Right lobe of liver (tissue), 4 donors: ENCODE measurements around the genes DIDO1, CHRNA4 and EEF1A2.

DNA sequence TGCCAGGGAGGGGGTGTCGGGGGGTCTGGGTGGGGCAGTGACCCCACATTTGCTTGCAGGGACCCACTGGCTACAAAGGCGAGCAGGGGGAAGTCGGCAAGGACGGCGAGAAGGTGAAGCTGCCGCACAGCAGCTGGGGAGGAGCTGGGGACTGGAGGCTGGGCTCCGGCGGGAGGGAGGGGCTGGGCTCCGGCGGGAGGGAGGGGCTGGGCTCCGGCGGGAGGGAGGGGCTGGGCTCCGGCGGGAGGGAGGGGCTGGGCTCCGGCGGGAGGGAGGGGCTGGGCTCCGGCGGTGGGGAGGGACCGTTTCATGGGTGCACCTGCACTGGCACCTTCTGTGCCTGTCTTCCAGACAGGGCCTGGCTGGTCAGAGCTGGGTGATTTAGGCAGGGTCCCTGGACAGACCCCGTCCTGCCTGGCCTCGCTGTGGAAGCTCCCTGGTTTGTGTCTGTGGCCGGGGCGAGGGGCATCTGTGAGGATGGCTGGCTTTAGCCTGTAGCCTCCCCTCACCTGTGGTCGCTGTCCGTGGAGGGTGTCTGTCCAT is 8.1 kb downstream of the COL9A3 start:
- PRO-cap, 4 experiments = peak in 1 of 4 experiments; most common minus-strand start position 153 of the sequence (in 1)
- RAMPAGE, long total RNA, 2 experiments = no peak in any of the 2 experiments

- PRO-cap, 4 experiments = no peak in any of the 4 experiments
- RAMPAGE, long total RNA, 2 experiments = no peak in any of the 2 experiments
Observed at GRCh38 chr20:62835941-62836810, 19.3 kb downstream of the COL9A3 start.

- PRO-cap, 4 experiments = no peak in any of the 4 experiments
- RAMPAGE, long total RNA, 2 experiments = no peak in any of the 2 experiments
Observed at GRCh38 chr20:62844208-62845204, 17.1 kb downstream of the TCFL5 start.

DNA sequence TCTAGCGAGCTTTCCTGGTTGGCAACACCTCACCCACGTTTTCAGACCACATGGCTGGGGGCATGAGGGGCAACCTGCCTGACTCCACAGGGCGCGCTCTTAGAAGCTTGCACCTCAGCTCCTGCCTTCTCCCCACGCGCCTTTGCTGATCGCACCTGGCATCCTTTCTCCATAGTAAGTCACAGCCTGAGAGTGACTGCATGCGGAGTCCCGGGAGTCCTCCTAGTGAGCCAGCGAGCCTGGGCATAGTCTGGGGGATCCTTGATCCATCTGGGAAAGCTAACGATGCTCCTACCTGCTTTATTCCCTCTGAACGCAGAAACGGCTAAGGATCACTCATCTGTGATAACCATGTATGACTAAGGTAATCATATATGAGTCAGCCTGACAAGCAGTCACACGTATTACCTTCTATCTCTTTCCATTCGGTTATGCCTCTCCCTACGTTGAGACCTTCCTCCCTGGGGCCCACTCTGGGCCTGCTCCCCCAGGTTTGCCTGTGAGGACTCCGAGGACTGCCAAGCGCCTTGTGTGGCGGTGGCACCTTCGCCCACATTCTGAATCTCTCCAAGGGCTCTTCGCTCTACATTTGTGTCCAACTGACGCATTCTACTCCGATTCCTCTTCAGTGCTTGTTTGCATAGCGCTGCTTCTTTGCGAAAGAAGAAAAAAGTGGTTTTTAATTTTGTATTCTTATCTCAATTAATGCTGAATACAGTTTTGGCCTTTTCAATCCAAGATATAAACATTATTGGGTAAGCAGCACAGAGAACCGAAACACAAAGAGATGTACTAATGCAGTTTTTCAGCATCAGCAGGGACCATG is 4.4 kb downstream of the TCFL5 start:
- PRO-cap, 4 experiments = no peak in any of the 4 experiments
- RAMPAGE, long total RNA, 2 experiments = no peak in any of the 2 experiments

GRCh38 chr20:62904891-62905437 is 21.3 kb downstream of the DIDO1 start:
- PRO-cap, 4 experiments = no peak in any of the 4 experiments
- RAMPAGE, long total RNA, 2 experiments = no peak in any of the 2 experiments

- PRO-cap, 4 experiments = peak in 2 of 4 experiments; most common minus-strand start chr20:62910555 (in 1)
- RAMPAGE, long total RNA, 2 experiments = no peak in any of the 2 experiments
Observed at GRCh38 chr20:62910497-62911495, 15.5 kb downstream of the DIDO1 start.

GRCh38 chr20:62926366-62927095 is at the start of gene DIDO1:
Gene DIDO1, minus strand, starts transcription at chr20:62926505.
- PRO-cap, 4 experiments = peak in 4 of 4 experiments; most common plus-strand start chr20:62926636 (in 4); most common minus-strand start chr20:62926505 (in 4)
- RAMPAGE, long total RNA, 2 experiments = start-site peak on the minus strand in 2 of 2 experiments, at chr20:62926471-62926513 at its widest, 65 to 108 reads per replicate

- PRO-cap, 4 experiments = no peak in any of the 4 experiments
- RAMPAGE, long total RNA, 2 experiments = no peak in any of the 2 experiments
Observed at GRCh38 chr20:62927096-62927465, 776 bp upstream of the DIDO1 start.

- PRO-cap, 4 experiments = no peak in any of the 4 experiments
- RAMPAGE, long total RNA, 2 experiments = no peak in any of the 2 experiments
Observed at GRCh38 chr20:62939174-62939617, 1.2 kb downstream of the GID8 start.

DNA sequence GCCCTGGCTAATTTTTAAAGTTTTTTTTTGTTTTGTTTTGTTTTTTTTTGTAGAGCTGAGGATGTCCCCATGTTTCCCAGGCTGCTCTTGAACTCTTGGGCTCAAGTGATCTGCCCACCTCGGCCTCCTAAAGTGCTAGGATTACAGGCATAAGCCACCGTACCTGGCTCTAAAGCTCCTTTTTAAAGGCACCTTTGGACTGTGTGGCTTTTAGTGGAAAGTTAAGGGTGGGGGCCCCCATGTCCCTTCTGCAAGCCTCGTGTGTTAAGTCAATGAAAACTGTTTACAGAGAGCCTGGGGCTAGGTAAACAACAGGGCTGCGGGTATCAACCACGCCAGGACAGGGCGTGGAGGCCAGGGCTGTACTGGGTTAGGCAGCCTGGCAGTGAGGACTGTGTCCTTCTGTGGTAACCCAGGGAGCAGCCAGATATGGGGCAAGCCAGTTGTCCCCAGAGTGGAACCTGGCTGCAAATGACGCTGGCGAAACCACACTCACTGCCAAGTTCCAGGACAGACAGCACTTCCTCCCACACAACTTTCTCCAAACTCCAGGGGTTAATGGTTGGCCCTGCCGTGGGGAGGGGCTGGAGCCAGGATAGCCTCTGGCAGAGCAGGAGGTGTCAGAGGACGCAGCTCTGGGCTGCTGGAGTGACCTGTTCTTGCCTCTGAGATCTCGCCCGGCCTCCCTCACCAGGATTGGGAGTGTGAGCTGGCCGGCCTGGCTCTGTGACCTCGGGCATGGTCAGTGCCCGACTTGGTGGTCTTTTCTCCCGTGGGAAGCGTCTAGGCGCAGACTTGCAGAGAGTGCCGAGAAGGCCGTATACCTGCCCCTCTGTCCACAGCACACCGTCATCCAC is 3.2 kb downstream of the SLC17A9 start:
- PRO-cap, 4 experiments = peak in 4 of 4 experiments; most common plus-strand start position 623 of the sequence (in 4); most common minus-strand start position 184 of the sequence (in 4)
- RAMPAGE, long total RNA, 2 experiments = no peak in any of the 2 experiments

GRCh38 chr20:62977455-62978372 is 25.2 kb downstream of the SLC17A9 start:
- PRO-cap, 4 experiments = no peak in any of the 4 experiments
- RAMPAGE, long total RNA, 2 experiments = no peak in any of the 2 experiments

DNA sequence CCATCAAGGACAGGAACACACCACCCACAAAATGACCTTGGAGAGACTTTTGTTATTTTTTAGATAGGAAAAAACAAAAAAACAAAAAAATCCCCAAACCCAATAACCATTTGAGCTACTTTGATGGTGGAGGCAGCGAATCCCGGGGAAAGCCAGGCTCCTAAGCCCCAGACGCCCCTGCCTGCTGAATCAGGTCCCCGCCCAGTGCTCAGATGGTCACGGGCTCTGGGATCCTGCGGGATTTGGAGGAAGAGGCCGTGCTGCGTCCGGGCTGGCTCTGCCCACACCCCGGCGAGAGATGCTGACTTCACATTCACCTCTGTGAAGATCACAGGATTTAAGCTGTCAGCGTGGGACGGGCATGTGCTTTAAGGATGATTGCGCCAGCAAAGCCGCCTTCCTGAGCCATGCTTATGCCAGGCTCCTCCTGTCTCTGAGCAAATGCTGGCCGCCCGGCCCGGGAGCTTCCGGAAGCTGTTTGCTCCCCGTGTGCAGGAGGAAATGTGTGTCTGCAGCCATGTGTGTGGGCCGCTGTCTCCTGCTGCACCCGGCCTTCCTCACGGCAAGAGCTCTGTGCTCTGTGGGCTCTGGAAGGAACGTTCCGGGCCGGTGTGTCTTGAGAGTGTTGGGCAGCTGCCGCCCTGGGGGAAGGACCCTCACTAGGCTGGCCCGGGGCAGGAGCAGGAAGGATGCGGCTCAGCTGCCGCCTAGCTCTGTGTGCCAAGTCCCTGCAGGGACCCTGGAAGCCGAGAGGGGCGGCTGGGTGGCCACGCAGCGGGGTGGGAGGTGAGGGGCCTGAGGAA is 18.8 kb upstream of the BHLHE23 start:
- PRO-cap, 4 experiments = no peak in any of the 4 experiments
- RAMPAGE, long total RNA, 2 experiments = no peak in any of the 2 experiments

- PRO-cap, 4 experiments = no peak in any of the 4 experiments
- RAMPAGE, long total RNA, 2 experiments = no peak in any of the 2 experiments
Observed at GRCh38 chr20:63176286-63176802, 39.6 kb downstream of the YTHDF1 start.

GRCh38 chr20:63215051-63215850 is 680 bp downstream of the YTHDF1 start:
- PRO-cap, 4 experiments = no peak in any of the 4 experiments
- RAMPAGE, long total RNA, 2 experiments = no peak in any of the 2 experiments

DNA sequence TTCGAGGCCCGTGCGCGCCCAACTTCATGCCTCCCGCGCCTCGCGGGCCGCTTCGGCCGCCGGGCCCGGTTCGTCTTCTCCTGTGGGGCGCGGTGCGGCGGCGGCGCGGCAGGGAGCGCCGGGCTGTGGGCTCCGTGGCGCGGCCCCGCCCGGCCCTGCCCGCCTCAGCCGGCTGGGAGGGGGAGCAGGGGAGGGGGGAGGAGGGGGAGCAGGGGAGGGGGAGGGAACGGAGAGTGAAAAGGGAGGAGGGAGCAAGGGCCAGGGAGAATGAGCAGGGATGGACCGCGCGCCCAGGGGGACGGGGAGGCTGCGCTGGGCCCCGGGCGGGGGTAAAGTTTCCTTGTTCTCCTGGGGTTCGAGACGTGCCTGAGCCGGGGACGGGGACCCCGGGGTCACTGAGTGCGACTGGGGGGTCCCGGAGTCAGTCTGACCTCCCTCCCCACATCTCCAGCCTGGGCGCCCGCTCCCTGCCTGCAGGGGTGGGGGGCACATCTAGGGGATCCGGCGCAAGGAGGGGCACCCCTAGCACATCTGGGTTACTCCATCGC is at the start of gene CHRNA4:
Gene CHRNA4, minus strand, starts transcription at position 131 of the 548 bp plus-strand sequence.
- PRO-cap, 4 experiments = no peak in any of the 4 experiments
- RAMPAGE, long total RNA, 2 experiments = no peak in any of the 2 experiments

DNA sequence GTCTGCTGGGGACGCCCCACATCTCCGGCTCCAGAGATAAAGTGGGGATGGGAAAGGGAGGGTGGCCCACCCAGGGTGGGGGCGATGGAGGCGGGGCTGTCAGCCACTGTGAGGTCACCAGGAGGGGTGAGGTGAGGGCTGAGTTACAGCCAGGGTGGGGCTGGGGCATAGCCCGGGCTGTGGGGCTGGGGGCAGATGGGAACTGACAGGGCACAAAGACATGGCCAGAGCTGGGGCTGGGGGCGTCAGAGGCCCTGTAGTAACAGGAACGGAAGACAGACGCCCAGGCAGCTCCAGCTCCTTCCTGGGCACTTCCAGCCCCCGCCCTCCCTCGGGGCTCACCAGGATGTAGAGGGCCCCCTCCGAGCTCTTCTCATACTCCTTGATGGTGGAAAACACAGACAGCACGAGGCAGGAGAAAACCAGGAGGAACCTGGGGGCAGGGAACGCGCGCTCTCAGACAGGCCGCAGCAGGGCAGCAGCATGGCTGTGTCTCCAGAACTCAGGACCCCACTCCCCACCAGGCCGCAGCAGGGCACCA is 26.0 kb downstream of the KCNQ2 start:
- PRO-cap, 4 experiments = no peak in any of the 4 experiments
- RAMPAGE, long total RNA, 2 experiments = no peak in any of the 2 experiments

- PRO-cap, 4 experiments = peak in 3 of 4 experiments; most common plus-strand start chr20:63499203 (in 1); most common minus-strand start chr20:63499151 (in 3)
- RAMPAGE, long total RNA, 2 experiments = start-site peak on the minus strand in 2 of 2 experiments, at chr20:63499077-63499174 at its widest, 2,203 to 2,353 reads per replicate
Observed at GRCh38 chr20:63498838-63499607, at the start of gene EEF1A2. Gene EEF1A2, minus strand, starts transcription at chr20:63499083.

DNA sequence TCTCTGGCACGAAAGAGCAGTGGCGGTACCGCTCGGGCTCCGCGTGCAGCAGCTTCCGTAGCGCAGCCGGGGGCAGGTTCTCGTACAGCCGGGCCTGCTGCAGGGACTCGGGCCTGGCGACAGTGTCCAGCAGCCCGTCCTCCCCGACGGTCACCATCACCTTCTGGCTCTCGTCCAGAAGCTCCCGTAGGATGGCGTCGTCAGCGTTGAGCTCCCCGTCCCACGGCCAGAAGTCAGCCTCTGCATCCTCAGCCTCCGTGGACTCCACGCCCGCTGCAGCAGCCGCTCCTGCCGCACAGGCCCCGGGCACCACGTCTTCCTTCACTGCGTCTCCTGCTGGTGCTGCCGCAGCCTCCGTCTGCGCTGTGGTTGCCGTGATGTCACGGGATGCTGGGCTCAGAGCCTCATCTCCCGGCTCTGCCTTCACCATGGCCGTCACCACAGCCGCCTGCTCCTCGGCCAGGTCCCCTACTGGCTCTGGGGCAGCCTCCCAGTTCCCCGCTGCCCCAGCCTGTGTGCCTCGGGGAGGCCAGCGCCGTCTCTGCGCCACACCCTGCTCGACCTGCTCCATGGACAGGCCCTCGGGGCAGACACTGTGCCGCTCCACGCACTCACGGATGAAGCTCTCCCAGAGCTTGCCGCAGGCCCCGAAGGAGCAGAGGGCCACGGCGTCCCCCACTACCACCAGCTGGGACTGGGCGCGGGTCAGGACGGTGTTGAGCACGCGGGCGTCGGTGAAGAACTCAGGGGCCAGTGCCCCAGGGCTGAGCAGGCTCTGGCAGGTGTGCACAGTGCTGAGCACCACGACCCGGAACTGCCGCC is 8.4 kb downstream of the HELZ2 start:
- PRO-cap, 4 experiments = no peak in any of the 4 experiments
- RAMPAGE, long total RNA, 2 experiments = no peak in any of the 2 experiments

DNA sequence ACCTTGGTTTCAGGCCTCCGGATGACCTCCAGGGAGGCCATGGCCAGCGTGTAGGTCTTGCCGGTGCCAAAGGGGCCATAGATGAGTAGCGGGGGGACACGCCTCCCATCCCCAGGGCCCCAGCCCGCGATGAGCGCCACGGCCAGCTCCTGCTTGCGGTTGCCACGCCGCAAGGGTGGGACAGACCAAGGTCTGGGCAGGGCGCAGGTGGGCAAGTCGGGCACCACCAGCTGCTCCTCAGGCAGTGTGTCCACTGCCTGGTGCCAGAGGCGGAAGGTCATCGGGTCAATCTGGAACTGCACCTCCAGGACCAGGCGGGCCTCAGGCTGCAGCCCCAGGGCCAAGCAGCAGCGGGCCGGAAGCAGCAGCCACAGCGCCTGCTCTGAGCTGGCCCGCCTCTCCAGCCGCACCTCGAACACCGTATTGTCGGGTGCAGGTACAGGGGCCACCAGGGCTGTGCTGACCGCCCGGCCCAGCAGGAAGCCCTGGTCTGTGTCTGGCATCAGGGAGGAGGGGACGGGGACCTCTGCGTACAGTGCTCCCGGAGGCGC is 5.6 kb downstream of the HELZ2 start:
- PRO-cap, 4 experiments = no peak in any of the 4 experiments
- RAMPAGE, long total RNA, 2 experiments = no peak in any of the 2 experiments

GRCh38 chr20:63572804-63573174 is 1.2 kb downstream of the HELZ2 start:
- PRO-cap, 4 experiments = no peak in any of the 4 experiments
- RAMPAGE, long total RNA, 2 experiments = no peak in any of the 2 experiments